SP-49 (cell line): Measurements from ENCODE around the genes TEX51, BIN1 and MAP3K2.

DNA sequence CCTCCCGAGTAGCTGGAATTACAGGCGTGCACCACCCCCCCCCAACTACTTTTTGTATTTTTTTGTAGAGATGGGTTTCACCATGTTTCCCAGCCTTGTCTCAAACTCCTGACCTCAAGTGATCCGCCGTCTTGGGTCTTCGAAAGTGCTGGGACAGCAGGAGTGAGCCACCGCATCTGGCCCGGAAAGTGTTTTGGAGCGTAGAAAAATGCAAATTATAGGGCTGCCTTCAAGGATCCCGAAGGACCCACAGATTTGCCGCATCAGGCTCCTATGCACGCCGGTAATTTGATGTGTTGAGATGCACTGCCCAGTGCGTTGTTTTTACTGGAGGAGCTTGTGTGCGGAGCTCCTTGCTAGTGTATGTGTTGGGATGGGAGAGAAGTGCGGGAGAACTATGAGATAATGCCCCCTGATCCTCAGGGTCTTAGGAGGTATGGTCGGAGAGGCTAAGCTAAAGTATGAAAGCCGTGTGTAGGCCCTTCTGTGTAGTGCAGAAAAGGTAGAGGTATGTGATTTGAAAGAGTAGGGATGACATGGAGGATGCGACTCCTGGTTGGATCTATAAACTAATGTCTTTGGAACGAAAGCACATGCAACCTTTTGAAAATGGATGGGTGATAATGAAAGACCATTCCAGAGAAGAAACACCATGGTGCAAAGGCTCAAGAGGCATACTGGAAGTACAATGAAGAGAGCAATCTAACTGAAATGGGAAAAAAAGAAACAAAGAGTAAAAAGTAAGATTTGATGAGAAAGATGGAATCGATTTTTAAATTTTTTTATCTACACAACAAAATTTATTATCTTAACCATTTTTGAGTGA is 1.4 kb upstream of the CLASP1 start:
- PRO-cap, result no peak

GRCh38 chr2:121903005-121903546 is 147.6 kb downstream of the TSN start:
- PRO-cap, result no peak

- PRO-cap, result no peak
Measured at GRCh38 chr2:122660729-122661280, 905.4 kb downstream of the TSN start.

- PRO-cap, result no peak
Measured at GRCh38 chr2:122661281-122661858, 905.9 kb downstream of the TSN start.

DNA sequence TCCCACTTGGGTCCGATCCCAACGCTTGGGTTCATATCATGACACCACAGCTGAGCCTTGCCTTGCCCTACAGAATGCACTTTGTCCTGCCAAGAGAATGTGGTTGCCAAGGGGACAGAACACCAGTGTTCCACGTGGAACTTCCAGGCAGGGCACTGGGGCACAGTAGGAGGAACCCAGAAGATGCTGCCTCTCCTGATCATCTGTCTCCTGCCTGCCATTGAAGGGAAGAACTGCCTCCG is at the start of gene TEX51:
TSS of gene TEX51 (plus strand) at position 155 of the 242 bp plus-strand sequence.
- PRO-cap, result no peak

- PRO-cap, result no peak
Measured at GRCh38 chr2:127060315-127061023, 46.5 kb downstream of the BIN1 start.

DNA sequence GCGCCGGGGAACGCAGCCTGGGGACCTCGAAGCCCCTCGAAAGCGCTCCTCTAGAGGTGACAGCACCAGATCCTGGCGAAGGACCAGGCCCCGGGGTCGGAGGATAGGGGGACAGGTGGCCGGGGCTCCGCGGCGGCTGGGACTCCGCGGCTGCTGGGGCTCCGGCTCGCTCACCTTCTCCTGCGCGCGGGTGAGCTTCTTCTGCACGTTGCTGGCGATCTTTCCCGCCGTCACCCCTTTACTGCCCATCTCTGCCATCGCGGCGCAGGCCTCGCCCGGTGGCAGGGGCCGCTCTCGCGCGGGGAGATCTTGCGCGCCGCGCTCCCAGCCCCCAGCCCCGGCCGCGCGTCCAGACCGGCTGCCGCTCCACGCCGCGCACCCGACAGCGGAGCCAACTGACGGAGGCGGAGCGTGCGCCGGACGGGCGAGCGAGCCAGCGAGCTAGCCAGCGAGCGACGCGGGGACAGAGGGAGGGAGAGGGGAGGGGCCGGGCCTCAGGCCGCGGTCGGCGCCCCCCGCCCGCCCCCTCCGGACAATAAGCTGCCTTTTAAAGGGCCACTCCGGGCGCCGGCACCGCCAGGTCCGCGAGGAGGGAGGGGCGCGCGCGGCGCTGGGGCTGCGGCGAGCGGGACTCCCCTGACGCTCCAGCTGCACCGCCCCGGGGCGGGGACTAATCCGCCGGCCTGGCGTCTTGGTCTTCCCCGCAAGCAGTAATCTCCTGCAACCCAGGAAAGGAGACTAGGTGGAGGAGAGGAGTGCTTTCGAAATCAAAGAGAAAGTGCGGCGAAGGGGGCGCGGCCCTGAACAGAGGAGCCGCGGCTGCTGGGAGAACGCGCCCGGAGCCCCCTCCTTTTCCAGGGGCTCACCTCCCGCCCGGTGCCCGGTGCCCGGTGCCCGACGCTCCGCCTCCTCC is at the start of gene BIN1:
TSS of gene BIN1 (minus strand) at position 469 of the 913 bp plus-strand sequence.
- PRO-cap, result no peak

DNA sequence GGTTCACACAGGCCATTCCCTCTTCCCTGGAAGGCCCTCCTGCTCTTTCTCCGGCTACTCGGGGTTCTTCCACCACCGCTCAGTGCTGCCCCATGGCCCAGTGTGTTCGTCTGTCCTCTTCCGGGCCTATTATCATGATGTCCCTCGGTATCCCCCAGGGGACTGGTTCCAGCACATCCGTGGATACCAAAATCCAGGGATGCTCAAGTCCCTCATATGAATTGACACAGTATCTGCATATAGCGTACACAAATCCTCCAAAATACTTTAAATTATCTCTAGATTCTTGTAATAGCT is 1.4 kb upstream of the BIN1 start:
- PRO-cap, result no peak

- PRO-cap, result no peak
Measured at GRCh38 chr2:127165441-127165898, 54.6 kb downstream of the CYP27C1 start.

DNA sequence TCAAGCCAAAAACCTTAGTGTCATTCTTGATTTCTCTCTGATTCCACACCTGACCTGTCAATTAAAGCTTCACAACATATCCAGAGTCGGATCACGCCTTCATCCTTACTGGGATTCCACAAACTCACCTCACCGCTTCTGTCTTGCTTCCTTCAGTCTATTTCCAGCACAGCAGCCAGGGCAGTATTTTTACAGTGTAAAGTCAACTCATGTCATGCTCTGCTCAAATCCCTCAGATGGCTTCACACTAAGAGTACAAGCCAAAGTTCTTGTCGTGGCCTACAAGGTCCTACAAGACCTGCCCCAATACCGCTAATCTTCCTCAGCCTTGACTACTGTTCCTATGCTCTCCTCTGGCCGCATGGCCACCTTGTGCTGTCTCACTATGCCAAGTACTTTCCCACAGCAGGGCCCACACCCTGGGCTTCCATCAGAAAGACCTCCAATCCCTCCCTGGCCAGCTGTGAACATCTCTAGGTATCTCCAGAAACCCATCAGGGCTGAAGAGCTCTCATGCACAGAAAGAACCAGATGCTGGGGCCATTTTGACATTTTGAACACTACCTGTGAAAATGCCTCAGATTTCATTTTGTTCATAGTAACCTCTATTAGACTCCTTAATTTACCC is 9.8 kb downstream of the ERCC3 start:
- PRO-cap, result no peak

DNA sequence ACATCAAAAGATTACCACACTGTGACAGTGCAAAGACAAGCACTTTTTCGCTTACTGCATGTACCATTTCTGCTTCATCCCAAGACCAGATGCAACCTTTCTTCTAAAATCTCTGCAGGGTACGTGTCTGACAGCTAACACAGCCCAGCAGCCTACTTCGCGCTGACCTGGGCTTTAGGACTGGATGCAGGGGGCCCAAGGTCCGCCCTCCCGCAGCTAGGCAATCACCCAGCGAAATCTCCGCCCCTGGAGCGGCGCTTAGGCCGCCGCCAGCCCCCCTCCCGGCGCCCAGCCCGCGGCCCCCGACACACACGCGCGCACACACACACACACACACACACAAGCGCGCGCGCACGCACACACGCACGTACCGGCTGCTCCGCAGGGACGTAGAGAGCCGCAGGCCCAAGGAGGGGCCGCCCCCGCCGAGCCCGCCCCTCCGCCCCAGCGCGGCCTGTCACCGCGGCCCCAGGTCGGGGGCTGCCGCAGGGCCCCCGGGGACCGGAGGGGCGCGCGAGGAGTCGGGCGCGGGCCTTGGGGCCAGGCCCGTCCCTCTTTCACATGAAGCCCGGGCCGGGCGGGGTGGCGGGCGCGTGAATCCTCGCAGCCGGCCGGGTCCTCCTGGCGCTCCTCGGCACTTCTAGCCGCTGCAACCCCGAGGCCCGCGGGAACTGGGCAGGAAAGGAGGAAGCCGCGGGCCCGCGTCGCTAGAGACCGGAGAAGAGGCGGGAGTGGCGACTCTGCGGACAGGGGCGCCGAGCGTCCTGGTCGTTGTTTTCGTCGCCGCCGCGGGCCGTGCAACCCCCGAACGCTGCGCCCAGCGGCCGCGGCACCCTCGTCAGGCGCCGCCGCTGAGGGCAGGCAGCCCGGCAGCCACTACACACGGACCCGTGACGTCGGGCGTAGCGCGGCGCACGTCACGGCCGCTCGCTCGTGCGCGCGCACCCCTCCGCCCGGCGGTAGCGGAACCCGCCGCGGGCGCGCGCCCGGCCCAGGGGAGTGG is at the start of gene MAP3K2:
TSS of gene MAP3K2 (minus strand) at position 895 of the 1,003 bp plus-strand sequence.
- PRO-cap, result unidirectional peak, plus-strand start at position 564 of the sequence; bidirectional peak, plus-strand start outside the sequence, minus-strand start at position 892 of the sequence

DNA sequence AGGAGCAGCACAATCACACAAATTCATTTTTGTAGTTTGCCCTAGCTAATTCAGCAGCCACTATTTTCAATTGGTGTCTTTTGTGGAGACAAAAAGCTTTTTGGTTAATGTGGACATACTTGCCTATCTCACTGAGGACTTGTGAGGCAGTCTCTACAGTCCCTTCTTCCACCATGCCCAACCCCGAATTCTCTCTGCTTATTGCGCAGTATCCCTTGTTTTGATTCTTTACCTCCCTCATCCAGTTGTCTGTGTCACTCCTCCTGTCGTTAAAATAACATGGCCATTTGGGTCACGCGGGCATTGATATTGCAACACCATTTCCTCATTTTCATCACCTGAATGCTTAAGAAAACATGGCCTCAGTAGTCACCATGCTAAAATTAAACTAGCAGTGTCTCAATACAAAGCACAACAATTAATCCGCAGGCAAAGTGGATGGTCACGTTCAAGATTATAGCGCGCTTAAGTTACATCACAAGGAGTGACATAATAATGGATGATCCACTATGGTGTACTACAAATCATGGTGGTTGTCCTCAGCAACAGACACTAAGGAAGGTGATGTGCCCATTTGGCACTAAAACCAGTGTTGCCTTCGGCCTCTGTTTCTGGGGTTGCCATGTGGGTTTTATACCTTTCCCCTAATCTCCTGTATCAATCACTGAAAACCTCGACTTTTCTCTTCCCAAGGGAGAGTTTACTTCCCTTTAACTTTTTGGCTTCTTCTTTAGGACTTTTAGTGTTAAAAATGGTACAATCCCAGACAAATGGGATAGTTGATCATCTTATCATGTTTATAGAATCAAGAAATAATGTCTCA is 6.2 kb upstream of the PROC start:
- PRO-cap, result no peak

GRCh38 chr2:127416488-127416964 is 1.7 kb upstream of the PROC start:
- PRO-cap, result no peak

DNA sequence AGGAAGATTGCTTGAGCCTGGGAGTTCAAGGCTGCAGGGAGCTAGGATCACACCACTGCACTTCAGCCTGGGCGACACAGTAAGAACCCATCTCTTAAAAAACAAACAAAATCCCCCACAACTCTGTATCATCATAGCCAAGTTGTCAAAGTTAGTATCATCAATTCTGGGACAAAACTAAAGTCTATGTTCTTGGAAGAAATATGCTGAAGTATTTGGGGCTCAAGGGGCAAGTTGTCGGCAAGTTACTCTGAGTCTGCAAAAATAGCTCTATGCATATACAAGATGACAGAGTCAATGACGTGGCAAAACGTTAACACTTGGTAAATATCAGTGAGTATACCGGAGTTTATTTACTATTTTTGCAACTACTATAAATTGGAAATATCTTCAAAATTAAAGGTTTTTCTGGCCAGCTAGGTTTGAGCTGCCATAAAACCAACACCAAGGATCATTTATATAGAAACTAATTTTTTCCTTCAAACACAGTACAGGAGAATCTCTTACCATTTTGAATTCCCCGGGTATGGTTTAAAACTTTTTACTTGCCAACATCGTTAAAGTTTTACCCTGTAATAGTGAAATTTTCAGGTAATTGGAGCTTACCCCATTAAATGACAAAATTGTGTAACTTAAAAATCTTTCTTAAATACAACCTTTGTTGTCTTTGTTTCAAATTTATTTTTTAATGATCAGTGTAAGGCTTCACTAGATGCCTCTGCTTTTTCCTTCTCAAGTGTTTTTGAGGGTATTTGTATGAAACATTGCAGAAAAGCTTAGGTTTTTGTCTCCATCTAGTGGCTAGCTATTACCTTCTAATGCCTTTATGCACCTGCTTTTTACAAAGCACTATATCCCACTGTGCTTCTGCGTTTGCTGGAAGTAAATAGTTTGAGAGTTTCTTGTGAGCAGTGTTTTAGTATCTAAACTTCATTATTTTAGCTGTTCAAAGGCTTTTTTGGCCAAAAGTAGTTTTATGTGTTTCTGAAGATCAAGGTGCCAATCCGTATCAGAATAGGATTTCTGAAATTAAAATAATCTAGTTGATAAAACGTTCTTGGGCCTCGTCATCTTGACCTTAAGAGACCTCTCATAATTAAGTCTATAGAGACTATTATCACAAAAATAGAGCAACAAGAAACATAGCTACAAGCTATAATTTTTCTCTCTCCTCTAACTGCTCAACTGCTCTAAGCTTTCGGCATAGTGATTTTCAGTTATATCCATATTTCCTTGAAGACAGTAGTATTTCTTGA is 47.2 kb downstream of the IWS1 start:
- PRO-cap, result no peak

DNA sequence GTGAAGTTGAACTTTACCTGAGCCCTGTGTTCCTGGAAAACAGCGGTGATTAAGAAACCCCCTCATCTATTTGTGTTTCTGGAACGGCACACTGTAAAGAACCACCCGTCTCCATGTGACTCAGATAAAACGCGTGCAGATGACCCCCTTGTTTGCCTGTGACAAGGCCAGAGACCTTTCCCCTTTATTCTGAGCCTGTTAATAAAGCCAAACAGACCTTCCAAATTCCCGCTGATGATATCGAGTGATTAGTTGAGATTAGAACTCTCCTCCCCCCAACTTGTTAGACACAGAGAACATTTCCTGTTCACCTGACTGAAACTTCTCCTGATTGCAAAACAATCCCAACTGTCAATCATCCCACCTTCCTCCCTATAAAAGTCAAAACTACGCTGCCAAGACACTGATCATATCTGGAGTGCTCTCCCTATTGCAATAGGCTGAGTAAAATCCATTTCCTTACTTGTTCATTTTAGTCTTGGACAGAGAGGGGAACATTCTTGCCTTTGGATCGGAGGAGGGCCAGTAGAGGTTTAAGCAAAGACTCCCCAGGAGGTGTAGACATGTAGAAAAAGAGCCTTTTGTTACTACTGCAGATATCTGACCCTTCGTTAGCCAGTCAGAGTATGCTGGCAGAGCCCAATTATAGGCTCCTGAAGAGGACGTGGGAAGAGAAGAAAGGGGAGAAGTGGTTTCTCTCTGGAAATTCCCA is 937 bp upstream of the IWS1 start:
- PRO-cap, result no peak

- PRO-cap, result no peak
Measured at GRCh38 chr2:127631013-127632355, 14.5 kb upstream of the GPR17 start.

DNA sequence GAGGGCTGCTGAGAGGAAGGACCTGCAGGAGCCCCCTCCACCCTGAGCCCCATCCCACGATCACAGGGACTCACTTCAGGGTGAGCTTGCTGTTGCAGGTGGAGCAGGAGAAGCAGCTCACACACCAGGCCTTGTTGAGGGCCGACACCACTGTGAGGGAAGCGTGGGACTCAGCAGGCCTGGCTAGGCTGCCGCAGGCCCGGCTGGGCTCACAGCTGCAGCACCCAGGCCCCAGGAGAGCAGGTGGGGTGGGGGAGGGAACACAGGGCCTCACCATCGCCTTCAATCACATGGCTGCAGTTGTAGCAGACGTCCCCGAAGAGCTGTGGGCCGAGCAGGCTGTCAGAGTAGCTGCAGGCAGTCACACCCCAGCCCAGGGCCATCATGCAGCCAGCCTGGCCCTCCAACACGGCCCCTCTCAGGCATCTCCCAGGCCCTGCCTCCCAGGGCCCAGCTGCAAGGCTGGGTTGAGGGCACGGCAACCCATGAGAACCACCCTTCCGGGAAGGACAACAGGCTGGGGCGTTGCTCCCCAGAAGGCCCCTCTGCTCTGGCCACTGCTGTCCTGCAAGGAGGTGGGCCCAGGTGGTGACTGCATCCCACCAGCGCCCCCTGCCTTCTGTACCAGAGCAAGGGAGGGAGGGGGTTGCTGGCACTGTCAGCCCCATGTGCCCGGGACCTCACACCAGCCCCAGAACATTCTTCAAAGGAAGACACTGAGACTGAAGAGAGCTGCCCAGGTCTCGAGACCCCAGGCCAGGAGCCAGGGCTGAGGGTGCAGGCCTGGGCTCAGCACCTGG is 5.8 kb upstream of the GPR17 start:
- PRO-cap, result no peak

GRCh38 chr2:127646642-127647075 is 706 bp downstream of the GPR17 start:
- PRO-cap, result no peak

DNA sequence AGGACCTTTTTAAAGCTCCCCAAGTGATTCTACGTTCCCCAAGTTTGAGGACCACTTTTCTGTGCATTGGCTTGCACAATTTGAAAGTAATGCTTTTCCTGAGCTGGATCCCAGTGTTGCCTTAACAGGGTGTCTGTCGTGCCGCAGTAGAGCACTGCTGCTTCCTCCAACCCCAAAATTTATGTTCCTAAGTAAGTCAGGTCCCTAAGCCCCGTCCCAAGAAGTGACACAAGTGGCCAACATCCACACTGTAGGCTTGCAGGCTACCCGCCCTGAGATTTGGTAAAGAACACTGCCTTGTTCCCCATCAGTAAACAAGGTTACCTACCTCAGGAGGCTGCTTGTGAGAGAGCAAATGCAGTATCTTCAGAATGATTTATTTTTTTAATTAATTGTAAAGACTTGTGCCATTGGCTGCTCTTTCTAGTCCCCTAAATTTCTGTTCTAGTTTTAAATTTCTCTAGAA is 2.0 kb downstream of the SFT2D3 start:
- PRO-cap, result no peak

GRCh38 chr2:128215022-128215411 is 103.7 kb downstream of the HS6ST1 start:
- PRO-cap, result no peak